SJSA1 (cell line): Measurements from ENCODE around the genes CALM1 and CCDC88C.

DNA sequence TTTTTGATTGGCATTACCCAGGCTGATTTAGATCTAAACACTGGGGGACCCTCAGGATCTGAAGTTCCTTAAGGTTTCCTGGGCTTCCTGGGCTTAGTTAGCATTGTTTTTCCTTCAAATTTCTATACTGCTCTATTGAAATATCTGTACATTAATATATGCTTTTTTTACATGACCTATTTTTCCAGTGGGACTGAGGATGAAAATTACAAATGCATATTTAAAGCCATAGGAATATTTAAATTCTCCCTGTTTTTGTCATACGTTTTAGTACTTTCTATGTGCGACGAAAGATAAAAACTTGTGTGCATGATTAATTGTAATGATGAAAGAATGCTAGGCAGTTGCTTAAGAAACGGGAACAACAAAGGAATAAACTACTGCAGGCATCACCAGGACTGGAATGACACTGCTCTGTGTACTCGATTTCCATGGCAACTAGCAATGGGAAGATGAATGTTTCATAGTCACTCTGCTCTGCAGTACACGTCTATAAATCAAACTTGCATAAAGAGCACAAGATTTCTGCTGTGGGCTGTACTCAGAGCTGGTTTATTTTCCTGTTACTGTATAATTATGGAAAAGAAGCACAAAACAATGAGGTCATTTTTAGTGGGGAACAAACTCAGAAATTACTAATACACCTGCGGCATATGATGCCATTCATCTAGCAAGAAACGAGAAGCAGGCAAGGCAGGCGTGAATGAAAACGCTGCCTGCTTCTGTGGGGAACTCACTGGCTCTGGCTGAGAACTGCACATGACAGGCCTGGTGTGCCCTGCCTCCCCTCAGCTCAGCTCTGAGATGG, 41.9 kb downstream of the EFCAB11 start:
- RAMPAGE, long total RNA = no peak

DNA sequence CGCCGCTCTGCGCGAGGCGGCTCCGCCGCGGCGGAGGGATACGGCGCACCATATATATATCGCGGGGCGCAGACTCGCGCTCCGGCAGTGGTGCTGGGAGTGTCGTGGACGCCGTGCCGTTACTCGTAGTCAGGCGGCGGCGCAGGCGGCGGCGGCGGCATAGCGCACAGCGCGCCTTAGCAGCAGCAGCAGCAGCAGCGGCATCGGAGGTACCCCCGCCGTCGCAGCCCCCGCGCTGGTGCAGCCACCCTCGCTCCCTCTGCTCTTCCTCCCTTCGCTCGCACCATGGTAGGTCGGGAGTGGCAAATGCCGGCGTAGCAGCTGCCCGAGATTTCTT, at the start of gene CALM1:
CALM1 (plus strand) TSS at position 84 of the 337 bp plus-strand sequence.
- RAMPAGE, long total RNA = no peak

- RAMPAGE, long total RNA = no peak
Observed at GRCh38 chr14:90545936-90546603, 149.2 kb downstream of the CALM1 start.

DNA sequence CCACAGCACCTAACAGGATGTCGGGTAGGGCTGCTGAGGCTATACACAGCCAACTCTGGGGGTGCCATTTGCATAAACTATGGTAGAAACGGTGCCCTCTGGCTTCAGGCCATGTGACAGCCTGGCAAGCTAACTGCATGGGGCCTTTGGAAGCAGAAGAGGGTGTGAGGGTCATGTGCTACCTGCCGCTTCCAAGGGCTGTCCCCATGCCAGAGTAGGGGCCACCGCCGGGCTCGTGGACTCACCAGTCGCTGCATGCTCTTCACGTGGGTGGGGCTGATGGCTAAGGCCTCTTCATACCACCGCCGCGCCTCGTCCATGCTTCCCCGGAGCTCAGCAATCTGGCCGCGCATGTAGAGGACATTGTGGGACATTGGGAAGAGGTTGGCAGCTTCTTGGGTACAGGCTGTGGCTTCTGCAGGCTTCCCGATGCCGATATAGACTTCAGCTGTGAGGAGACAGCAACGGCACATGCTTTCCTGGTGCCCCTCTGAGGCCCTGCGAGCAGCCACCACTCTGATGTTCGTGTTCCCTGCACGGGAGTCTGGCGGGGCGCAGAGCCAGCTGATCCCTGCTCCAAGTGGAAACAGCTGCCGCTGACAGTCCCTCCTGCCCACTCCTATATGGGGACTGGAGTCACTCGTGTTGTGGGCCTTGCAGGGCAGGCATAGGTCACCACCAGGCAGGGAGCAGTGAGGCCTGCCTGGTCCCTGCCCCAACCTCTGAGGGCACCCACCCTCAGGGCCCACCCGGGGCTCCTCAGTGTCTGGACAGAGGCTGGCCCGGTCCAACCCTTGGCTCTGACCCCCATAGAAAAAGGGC, 181.2 kb downstream of the CALM1 start:
- RAMPAGE, long total RNA = no peak

DNA sequence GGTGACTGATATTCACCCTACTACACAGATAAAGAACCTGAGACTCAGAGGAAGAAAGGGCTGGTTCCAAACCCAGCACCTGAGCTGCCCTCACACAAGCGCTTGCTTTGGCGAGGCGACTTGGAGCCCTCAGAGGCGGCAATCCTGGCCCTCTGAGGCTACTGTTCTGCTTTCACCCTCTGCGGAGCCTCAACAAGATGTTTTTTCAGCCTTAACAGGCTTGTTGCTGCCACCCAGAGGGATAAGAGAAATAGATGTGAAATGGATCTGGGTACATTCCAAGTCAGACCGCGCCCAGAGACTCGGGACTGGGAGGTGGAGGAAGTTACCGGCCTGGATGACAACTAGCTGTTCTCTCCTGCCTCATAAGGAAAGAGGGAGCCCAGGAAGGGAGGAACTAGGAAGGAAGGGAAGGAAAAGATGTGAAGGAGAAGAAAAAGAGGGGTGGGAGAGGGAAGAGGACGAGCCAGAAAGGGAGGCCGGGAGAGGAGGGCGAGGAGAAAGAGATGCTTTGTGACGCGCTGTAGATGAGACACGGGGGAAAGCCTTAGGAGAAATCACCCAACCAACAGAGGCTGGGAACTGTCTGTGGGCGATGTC, 89.5 kb downstream of the TTC7B start:
- RAMPAGE, long total RNA = no peak

- RAMPAGE, long total RNA = no peak
Observed at GRCh38 chr14:90739349-90739764, 76.9 kb downstream of the TTC7B start.

DNA sequence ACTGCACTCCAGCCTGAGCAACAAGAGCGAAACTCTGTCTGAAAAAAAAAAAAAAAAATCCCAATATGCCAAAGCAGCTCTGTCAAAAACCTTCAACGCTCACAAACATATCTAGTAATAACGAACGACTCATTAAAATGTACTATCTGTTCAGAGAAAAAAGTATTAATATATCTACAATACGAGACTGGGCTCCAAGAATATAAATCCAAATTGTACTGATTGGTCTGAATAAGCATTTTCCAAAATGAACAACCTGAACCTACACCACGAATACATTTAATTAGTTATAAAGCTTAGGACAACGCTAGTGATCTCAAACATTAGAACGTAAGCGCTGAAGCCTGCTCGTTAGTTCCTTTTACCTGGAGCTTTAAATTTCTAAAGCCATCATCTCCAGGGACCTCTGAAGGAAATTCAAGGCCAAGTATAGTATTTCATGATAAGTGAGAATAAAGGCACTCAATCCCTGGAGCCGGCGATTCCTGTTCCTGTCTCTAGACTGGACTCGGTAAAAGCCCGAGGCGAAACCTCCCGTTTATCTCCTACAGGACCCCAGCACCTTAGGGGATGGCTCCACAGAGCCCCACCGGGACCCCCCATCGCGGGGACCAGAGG, 1.0 kb downstream of the RPS6KA5 start:
- RAMPAGE, long total RNA = no peak

GRCh38 chr14:91108779-91109717, 4.8 kb upstream of the DGLUCY start:
- RAMPAGE, long total RNA = no peak

- RAMPAGE, long total RNA = no peak
Observed at GRCh38 chr14:91124808-91125674, 11.2 kb downstream of the DGLUCY start.

DNA sequence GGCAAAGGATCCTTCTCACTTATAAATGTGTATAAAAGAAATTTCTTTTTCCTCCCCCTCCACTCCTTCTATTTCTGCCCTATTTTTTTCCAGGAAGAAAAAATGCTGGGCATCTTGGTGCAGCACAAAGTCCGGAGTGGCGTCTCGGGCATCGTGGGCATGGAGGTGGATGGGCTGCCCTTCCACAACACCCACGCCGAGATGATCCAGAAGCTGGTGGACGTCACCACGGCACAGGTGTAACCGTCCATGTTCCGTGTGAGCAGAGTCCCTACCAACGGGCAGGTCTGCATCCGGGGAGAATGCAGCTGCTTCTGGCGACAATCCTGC, 19.9 kb downstream of the GPR68 start:
- RAMPAGE, long total RNA = no peak

GRCh38 chr14:91233712-91234666, 10.5 kb downstream of the GPR68 start:
- RAMPAGE, long total RNA = no peak

- RAMPAGE, long total RNA = no peak
Observed at GRCh38 chr14:91388419-91389000, 29.1 kb downstream of the CCDC88C start.

- RAMPAGE, long total RNA = no peak
Observed at GRCh38 chr14:91417177-91418056, at the start of gene CCDC88C. CCDC88C (minus strand) TSS chr14:91417820.

DNA sequence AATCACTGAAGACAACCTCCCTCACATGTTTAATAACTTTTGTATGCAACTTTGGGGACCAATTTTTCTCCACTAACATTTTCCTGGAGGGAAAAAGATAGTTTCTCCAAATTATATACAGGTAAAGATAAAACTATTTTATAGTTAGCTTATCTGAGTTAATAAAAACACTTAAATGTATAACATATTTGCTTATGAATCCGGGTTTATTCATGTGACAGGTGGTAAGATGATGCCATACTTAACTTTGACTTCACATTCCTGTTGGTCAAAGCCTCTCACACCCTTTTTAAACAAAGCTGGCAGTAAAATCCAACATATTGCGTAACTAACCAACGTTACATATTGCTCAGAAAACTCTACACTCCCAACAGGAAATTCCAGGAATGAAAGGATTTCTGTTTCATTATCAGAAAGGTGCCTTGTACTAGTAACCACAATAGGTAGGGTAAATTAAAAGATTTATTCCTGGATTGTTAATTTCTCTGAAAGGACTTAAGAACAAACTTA, 23.6 kb upstream of the CATSPERB start:
- RAMPAGE, long total RNA = no peak

- RAMPAGE, long total RNA = no peak
Observed at GRCh38 chr14:91865826-91866709, 1.3 kb downstream of the TC2N start.

GRCh38 chr14:91875562-91876055, 8.3 kb upstream of the TC2N start:
- RAMPAGE, long total RNA = no peak

DNA sequence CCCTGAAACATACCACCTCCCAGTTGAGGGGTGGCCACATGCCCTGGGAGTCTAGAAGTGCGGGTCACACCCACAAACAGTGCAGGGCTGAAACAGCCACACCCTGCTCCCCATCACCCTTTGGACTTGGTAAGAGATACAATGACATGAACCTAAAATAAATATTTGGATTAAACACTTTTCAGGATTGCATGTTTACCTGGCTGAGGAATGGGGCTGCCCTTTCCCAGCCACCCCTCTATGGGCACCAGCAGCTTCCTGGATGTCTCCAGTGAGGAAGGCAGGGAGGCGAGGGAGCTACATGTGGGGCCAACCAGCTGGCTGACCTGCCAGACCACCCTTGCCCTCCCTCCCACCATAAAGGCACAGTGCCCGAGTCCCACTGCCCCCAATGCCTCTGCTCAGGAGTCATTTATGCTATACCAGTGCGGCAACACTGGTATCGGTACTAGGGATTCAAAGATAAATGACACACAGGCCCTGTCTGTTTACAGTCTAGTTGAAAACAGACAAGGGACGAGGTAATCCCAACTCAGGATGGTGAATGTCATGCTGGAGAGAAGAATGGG, 39.2 kb upstream of the TC2N start:
- RAMPAGE, long total RNA = no peak

- RAMPAGE, long total RNA = no peak
Observed at GRCh38 chr14:92128678-92129145, 6.9 kb downstream of the CPSF2 start.

DNA sequence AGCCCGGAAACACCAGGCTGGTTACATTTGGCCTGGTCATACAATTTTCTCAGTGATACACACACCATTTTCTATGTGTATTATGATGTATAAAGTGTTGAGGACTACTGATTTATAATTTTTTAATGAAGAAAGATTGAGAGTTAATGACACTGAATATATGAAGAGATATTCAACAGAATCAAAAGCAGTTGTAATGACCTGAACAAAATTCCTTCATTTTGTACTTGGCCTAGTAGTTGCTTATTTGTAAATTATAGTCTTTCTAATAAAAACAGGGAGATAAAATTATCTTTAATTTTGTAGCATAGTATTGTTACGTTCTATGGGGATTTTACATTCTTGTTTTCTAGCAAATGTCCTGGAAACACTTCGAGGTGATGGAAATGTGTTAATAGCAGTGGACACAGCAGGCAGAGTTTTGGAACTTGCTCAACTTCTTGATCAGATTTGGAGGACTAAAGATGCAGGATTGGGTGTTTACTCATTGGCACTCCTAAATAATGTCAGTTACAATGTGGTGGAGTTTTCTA, 20.1 kb downstream of the CPSF2 start:
- RAMPAGE, long total RNA = no peak

DNA sequence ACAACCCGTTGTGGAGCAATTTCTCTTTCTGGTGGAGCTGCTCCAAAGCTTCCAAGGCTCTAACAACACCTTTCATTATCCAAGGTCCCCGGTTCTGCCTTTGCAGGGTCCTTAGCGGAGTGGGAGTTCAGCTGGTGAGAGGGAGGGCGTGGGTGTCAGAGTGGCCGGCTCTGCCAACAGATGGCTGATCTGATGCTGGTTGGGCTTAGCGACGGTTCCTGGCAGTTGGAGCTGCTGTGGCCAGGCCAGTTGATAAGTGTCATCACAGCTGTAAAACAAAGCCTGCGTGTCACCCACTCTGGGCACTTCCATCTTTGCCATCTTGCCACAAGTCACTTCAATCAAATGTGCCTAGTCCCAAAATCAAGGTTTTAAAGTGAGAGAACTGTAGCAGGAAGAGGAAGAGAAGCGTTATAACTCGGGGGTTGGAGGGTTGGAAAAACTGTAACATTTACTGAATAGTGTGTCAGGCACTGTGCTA, 36.3 kb downstream of the RIN3 start:
- RAMPAGE, long total RNA = no peak